Camera-type eye (tissue), 1 donor: ENCODE measurements around a stretch of chr3.

GRCh38 chr3:193884475-193885156 is 251.3 kb upstream of the HES1 start:
- RAMPAGE, long total RNA = no peak

DNA sequence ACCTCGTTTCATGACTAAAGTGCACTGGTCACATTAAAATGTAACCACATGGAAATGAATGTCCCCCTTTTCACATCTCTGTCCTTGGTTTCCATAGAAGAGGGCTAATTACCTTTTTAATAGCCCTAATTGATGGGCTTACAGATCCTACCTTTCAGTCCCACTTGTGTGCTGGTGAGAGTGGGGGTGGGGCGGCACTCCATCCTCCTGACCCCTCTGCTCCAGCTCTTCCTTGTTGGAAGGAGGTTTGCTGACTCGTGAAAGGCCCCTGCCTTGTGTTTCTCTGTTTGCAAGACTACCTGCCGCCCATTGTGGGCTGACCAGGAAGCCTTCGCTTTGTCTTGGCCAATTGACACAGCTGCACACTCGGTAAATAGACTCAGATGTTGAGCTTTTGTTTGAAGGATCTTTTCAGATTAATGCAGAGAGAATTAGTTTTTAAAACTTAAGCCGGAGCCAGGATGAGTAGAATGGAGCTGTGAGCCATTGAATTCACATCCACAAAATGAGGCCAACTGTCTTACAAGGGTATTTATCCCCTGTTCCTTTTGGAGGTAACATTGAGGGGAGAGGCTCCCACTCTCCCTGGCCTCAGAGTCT is 197.3 kb upstream of the HES1 start:
- RAMPAGE, long total RNA = no peak

DNA sequence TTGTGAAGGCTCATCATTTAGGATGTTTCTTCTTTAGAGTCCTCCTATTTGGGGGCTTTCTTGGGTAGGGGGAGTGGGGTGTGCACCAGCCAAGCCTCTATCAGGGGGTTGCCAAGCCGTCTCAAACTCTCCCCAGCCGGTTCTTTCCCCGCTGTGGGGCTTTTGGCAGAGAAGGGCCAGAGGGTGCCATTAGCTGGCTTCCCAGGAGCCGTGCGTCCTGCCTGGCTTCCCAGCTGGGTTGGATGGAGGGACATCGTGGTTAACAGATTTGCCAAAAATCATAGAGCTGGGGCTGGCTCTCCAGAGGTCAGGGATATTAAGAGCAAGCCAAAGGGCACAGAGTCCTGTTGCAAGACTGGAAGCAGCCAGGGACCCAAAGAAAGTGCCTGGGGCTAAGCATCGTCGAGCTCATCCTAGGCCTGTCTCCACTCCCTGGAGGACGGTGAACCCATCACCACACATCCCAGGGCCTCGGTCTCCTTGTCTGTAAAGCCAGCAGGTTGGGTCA is 104.6 kb upstream of the HES1 start:
- RAMPAGE, long total RNA = no peak

- RAMPAGE, long total RNA = no peak
These were observed 9.4 kb upstream of the HES1 start for GRCh38 chr3:194126558-194126895.

DNA sequence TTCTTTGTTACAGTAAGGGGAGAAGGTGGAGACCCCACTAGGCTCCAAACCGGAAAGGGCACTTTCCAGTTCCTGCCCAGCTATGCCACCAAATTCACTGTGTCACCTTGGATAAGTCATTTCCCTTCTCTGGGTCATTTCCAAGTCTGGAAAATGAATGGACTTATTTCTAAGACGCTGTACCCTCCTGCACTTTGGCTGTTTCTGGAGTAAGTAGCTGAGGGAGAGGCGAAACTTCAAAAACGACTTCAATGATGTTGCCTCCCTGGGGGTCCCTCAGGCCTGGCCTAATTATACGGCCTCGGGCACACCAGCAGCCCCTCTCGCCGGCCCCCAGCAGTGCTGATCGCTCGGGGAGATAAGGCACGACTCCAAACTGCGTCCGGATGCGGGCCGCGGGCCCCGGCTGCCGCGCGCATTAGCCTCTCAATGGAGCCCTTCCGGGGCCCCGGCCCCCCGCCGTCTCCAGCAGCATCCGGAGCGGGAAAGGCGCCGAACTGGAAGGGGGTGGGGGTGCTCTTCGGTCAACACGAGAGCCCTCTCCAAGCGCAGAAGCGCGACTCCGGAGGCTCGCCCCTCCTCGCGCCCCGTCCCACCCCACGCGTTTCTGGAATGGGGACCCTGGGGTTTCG is 4.7 kb downstream of the HES1 start:
- RAMPAGE, long total RNA = no peak

- RAMPAGE, long total RNA = no peak
These were observed 14.3 kb downstream of the HES1 start for GRCh38 chr3:194150132-194150704.

DNA sequence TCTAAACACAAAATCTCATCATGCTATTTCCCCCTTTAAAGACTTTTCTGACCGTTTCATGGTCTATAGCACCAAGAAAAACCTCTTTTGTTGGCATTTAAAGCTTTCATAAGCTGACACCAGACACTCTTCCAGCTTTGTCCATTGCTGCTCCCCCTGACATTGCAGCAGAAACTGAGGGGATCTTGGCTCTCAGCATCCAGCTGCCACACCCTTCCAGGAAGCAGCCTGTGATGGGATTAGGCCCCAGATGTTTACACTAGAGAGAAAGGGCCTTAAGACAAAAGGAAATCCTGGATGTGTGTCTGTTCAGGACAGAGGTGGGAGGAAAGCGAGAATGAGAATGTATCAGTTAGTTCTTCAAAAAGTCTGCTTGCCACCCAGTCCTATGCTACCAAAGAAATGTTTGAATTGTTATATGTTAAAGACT is 58.7 kb downstream of the HES1 start:
- RAMPAGE, long total RNA = no peak

- RAMPAGE, long total RNA = no peak
These were observed 102.1 kb downstream of the CPN2 start for GRCh38 chr3:194249029-194249523.

GRCh38 chr3:194274277-194274930 is 76.7 kb downstream of the CPN2 start:
- RAMPAGE, long total RNA = no peak

- RAMPAGE, long total RNA = no peak
These were observed 50.9 kb downstream of the CPN2 start for GRCh38 chr3:194300109-194300794.

GRCh38 chr3:194469857-194470377 is 16.9 kb downstream of the ATP13A3 start:
- RAMPAGE, long total RNA = no peak

DNA sequence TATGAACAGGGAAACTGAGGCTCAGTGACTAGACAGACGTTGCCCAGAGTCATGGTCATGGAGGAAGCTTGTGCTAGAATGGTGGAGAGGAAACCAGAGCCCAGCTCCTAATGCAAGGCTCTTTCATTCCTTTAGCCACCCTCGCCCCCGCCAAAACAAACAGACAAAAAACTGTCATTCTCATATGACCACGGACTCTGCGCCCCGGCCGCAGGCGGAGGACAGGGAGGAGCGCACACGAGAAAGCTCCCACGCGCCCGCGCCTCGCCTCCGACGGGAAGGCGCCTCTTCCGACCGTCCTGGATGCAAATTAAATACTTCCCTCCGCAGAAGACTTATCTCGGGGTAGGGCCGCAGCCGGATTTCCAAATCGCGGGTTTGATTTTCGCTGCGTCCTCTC is 519 bp upstream of the ATP13A3 start:
- RAMPAGE, long total RNA = no peak

GRCh38 chr3:194536747-194537348 is 50.0 kb upstream of the ATP13A3 start:
- RAMPAGE, long total RNA = no peak

DNA sequence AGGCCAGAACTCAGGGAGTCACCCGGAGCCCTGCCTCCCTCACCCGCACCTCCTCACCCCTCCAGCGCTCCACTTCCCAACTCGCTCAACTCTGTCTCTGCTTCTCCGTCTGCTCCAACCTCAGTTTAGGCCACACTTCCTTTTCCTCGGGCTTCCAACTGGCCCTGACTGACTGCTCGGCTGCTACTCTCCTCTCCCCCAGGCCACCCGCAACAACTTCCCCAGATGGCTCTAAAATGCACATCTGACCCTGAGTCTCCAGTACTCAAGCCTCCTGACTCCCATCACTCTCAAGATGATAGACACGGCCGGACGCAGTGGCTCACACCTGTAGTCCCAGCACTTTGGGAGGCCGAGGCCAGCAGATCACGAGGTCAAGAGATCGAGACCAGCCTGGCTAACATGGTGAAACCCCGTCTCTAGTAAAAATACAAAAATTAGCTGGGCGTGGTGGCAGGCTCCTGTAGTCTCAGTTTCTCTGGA is 23.5 kb downstream of the TMEM44 start:
- RAMPAGE, long total RNA = no peak

- RAMPAGE, long total RNA = no peak
These were observed 2.1 kb downstream of the TMEM44 start for GRCh38 chr3:194630834-194631880.

GRCh38 chr3:194877752-194878164 is 192.1 kb downstream of the FAM43A start:
- RAMPAGE, long total RNA = no peak

DNA sequence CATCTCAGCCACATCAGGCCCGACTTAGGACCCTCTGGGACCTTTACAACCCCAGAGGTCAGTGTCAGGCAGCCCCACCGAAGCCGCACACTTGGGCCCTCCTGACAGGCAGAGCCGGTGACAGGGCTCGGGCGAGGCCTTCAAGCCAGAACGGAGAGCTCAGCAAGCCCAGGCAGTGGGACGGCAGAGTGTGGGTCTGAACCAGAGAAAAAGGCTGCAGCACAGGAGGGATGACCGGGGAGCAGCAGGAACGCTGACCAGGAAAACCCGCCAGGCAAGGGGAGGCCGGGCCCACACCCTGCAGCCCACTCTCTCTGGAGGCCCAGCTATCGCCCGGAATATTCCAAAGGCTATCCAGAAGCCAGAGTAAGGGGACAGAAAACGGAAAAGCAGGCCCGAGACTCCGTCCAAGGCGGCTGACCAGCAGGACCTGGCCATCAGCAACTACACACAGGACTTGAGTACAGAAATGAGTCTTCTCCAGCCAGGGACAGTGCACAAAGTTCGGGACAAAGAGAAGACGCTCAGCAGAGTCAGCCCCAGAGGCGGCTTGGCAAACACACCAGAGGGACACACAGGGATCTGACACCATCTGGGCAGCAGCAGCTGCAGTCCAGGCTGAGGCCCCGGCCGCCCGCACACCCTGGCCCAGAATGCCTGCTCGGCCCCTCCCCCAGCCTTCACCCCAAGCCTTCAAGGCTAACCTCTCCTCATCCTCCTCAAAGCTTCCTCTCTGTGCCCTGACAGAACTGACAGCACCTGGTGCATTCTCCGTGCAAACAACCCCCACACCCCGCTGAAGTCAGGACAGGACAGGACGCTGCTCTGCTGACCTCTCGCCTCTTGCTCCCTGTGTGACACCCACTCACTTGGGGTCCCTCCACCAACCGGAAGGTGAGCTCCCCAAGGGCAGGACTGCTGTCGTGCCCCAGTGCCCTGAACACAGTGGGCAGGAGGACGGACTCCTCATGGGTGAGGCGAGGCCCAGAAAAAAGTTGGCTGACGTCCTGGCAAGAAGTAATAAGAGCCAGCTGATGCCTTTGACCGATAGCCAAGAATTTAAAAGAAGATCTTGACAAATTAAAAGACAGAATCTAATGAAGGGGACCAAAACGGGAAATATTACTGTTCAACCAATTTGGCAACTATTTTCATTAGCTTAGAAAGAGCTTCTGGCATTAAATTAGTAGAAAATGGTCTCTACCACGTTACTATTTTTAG is 61.1 kb downstream of the XXYLT1 start:
- RAMPAGE, long total RNA = no peak

GRCh38 chr3:195223103-195223845 is 47.7 kb downstream of the XXYLT1 start:
- RAMPAGE, long total RNA = no peak

GRCh38 chr3:195369075-195369732 is 73.6 kb downstream of the ACAP2 start:
- RAMPAGE, long total RNA = no peak

GRCh38 chr3:195541892-195542209 is 1.3 kb downstream of the PPP1R2 start:
- RAMPAGE, long total RNA = no peak